ENCODE measurements around a stretch of chr5.

- RRBS, result no CpG with 5 or more reads among the region's 6 CpGs
Measured at GRCh38 chr5:36403296-36403772, 101.6 kb upstream of the RANBP3L start.

DNA sequence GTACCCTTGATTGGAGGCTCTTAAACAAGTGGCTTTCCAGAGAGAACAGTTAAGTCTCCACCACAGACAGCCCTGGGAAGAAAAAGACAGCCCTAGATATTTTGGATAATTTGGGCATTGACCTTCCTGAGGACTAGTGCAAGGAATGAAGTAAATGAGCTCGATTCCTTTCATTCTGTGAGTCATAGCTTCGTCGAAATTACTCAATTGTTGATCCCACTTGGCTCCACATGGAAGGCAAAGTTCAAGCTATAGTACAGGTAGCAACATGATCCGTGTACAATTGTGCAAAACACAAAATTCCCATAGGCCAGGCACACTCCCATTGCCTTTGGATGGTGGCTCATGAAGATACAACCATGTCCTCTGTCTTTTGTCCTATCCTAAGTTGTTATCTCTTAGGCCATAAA lies 116.5 kb upstream of the RANBP3L start:
- RRBS, result no CpG with 5 or more reads among the region's 4 CpGs

DNA sequence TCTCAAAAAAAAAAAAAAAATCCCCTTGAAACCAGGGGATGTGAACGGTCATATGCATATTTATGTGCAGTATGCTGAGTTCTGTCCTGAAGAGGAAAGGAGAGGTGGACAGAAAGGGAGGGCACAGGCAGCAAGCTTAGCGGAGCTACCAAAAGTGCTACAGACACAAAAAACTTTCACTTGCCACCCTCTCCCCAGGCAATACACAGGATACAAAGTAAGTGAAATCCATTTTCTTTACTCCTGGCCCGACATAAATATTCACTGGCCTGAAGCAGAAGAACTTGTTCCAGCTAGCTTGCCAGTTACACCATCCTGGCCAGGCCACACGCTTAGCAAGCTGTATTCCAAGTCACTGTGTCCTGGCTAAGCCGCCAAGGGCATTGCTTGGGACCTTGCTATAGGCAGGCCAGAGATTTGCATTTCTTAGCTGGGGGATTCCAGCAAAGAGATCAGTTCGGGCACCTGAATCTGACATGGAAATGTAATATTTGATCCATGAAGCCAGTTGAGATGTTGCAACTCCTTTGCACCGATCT lies 71.1 kb upstream of the SLC1A3 start:
- RRBS, result no CpG with 5 or more reads among the region's 7 CpGs

- RRBS, result no CpG with 5 or more reads among the region's 2 CpGs
Measured at GRCh38 chr5:36704123-36704664, 97.8 kb downstream of the SLC1A3 start.

DNA sequence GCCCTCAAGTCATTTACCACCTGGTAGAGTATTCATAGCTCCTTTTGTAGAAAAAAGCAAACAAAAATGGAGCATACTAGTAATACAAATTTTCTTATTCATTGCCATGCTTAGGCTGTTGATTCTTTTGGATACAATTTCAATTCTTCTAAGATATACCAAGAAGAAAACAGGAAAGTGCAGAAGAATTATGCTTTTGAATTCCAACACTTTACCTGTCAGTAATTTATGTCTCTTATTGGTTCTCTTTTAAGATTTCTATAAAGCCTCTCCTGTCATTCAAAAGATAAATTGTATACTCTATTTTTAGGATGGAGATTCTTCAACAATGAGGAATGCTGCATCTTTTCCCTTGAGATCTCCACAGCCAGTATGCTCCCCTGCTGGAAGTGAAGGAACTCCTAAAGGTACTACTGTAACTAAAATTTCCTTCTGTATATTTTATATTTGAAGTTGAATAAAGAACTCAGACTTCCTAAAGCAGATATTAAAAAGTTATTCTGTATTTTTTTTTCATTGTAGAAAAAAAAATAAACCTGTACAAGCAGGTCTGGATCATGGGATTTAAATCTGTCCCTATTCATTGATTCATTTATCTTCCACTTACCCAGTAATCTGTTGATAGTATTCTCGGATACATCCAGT lies 95.2 kb downstream of the NIPBL start:
- RRBS, result no CpG with 5 or more reads among the region's 1 CpG

GRCh38 chr5:37197584-37197922 lies 51.6 kb downstream of the CPLANE1 start:
- RRBS, result no CpG with 5 or more reads among the region's 1 CpG

- RRBS, result no CpG with 5 or more reads among the region's 12 CpGs
Measured at GRCh38 chr5:37689819-37690515, 149.9 kb downstream of the GDNF start.

DNA sequence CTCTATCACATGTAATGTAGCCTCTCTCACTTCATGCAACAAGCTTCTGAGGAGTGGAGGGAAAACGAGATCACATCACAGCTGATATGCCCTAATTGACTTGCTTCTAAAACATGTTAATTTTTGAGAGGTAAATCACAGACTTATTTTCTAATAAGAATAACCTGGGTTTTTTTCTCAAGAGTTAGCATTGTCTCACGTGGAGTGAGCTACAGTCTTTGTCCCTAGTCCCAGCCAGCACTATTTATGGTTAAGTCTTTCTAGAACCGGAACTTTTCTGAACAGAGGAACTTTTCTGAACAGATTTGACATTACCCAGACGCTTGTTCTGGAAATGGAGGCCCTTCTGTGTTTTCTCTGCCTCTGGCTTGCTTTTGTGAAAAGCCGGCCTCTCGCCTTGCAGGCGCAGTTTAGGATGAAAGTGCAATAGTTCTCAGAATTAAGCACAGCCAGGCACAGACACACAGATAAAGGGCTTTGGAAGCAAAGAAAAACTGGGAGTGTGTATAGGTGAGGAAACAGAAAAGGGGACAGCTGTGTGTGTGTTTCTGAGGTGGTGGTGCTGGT lies 6.0 kb downstream of the GDNF start:
- RRBS, result 61% methylated on average over 2 of the region's 7 CpGs

- RRBS, result no CpG with 5 or more reads among the region's 12 CpGs
Measured at GRCh38 chr5:38167337-38167870, 91.0 kb upstream of the EGFLAM start.

DNA sequence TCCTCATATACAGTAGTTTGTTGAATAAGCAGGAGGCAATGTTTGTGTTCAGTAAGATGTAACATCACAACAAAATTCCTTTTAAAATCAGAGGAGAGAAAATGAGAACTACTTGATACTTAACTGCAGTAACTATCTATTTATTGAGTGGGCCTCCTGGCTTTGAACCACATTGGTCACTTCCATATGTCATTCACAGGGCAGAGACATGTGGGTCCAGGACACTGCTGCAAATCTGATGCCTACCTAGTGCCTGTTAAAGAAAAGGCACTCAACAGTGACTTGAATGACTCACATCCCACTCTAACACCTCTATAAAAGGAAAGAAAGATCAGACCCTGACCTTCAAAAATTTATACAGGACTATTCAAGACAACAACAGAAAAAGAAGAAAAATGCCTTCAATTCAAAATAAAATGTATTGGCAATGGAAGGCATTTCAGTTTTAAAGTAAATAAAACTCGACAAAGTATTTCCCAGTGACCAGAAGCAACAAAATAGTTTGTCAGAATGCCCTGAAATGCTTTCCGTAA lies 8.1 kb downstream of the LIFR start:
- RRBS, result no CpG with 5 or more reads among the region's 2 CpGs

DNA sequence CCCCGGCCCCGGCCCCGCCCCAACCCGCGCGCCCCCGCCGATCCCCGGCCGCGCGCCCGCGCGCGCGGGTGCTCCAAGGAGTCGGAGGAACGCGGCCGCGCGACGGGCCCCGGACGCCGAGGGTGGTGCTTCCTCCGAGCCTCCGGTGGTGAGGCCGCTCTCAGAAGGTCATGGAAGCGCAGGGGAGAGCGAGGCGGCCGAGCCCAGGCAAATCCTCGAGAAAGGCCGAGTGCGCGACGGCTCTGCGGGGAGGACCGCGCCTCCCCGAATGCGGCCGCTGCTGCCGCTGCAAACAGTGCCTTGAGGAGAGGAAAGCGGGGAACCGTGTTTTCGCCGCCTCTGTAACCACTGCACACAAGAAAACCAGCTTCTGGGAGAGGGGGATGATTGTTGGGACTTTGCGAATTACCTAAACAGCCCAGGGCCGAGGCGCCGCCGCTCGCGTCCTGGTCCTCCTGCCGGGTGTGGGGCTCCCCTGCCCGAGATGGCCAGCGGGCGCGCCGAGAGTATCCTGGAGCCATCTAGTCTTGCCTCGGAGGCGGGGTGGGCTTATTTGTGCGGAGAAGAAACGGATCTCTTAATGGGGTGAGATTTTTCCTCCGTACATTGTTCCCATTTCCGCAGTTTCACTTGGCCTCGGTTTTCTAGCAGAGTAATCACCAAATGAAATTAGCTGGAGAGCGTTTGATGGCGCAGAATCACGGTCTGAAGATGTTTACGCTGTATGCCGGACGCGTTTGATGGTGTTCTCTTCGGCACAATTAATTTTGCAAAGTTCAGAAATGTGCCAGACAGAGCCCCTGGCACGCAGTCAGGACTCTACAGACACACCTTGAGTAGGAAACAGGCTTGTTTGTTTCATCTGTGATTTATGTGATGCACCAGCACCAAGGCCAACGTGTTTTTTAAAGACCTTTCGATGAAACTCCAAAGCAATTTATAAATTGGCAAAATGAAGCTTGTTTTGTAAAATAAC lies 568 bp upstream of the LIFR start:
- RRBS, result 1% methylated on average over 24 of the region's 81 CpGs

DNA sequence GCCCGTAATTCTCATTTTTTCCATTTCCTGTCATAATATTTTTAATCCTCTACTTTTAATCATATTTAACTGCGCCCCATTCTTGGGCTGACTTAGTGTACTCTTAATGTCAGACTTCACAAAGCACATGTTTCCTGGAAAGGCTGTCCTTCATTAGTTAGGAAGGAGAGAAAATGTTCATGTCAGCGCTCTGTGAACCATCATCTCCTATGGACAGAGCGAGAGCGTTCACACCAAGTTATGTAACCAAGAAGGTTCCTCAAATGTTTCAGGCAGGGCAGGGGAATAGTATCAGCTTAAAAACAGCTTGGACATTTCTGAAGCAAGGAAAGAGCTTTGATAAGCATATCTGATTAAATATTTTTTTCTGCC lies 66.1 kb upstream of the LIFR start:
- RRBS, result no CpG with 5 or more reads among the region's 5 CpGs

GRCh38 chr5:38650550-38651482 lies 94.4 kb upstream of the LIFR start:
- RRBS, result no CpG with 5 or more reads among the region's 15 CpGs

- RRBS, result no CpG with 5 or more reads among the region's 5 CpGs
Measured at GRCh38 chr5:38662138-38662633, 105.7 kb upstream of the LIFR start.

GRCh38 chr5:38891249-38892043 lies 45.6 kb downstream of the OSMR start:
- RRBS, result no CpG with 5 or more reads among the region's 9 CpGs

GRCh38 chr5:38925394-38925929 lies 79.7 kb downstream of the OSMR start:
- RRBS, result no CpG with 5 or more reads among the region's 1 CpG

DNA sequence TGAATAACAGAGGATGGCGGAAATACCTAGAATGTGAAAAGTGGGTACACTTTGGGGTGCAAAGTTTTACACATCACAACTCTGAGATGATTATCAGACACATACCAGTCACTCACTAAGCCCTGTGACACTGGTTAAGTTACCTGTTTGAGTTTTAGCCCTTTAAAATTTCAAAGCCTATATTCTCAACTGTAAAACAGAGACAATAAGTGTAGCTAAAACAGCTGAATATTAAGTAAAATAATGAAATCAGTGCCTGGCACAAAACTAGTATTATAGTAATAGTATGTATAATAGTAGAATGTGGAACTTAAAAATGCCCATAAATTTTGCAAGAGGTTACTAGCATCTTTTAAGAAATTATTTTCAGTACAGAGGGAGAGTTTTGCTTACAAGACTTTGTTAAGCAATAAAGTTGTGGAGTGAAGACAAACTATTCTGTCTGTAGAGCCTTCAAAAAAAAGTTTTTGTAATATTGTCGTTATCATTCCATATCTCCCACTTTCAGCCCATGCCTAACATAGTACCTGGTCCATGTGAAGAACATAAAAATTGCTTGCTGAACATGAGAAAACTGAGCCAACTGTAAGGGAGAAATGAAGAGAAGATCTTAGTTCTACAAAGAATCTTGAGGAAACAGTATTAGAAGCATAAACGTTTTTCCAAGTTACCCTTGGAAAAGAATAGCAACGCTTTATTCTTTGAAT lies 5.2 kb downstream of the RICTOR start:
- RRBS, result no CpG with 5 or more reads among the region's 4 CpGs

GRCh38 chr5:39163993-39164332 lies 55.4 kb downstream of the FYB1 start:
- RRBS, result no CpG with 5 or more reads among the region's 1 CpG

GRCh38 chr5:39186998-39187519 lies 32.3 kb downstream of the FYB1 start:
- RRBS, result no CpG with 5 or more reads among the region's 5 CpGs

DNA sequence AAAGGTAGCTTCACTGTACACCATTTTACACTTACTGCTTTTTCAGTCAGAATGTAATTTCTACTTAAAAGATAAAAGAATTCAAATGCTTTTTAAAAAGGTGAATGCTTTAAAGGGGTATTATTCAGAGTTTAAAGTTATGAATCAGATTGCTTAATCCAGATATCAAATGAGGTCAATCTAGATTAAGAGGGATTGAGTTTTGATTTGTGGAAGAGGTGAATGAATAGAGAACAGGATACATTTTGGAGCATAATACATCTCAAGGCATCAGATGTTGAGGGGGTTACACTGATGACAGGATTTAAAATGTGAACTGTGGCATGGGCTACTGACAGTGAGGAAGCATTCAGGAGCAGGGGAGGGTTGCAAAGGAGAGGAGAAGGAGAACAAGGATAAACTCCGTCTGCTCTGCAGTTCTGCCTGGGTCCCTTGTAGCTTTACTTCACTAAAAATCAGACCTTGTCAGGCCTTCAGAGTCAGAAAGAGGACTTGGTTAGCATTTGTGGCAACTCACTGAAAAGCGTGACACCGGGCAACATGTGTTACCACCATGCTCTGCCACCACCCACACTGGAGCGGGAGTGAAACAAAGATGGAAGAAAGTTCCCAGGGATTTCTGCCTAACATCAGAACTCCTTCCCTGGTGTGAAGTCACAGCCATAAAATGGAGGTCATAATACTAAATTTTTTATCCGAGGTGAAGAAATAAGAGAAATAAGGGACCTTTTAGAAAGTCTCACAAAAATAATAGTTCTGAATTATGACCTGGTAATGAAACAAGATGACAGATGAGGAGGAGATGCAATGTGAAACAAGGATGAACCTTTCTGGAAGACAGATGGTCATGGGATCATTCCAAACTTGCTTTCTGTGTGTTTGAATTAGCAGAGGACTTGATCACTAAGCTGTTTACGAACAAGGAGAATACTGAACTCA lies 19.3 kb downstream of the FYB1 start:
- RRBS, result no CpG with 5 or more reads among the region's 6 CpGs